ENCODE data around the gene AFDN.

GRCh38 chr6:167125449-167125952, 2.6 kb downstream of the CCR6 start:
- PRO-cap = no peak

GRCh38 chr6:167291630-167291926, 463 bp downstream of the UNC93A start:
- PRO-cap = no peak

DNA sequence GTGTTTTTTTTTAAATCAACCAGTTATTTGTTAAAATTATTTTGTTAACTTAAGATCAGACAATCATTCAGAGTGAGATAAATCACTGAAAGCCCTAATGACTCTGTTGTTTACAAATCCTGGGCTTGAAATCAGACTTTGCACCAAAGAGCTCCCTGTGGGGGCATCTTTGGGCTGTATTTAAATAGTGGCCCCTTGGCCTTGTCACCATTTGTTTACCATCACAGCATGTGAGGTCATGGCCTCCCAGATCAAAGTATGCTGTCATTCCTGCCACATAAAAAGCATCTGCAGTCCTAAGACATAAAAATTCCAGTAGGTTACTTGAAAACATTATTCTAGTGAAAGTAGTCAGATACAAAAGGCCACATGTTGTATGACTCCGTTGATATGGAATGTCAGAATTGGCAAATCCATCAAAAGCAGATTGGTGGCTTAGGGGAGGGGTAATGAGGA, 17.2 kb downstream of the TTLL2 start:
- PRO-cap = no peak

GRCh38 chr6:167494812-167495221, 169.9 kb downstream of the TTLL2 start:
- PRO-cap = no peak

- PRO-cap = no peak
Measured at GRCh38 chr6:167496167-167496616, 171.3 kb downstream of the TTLL2 start.

DNA sequence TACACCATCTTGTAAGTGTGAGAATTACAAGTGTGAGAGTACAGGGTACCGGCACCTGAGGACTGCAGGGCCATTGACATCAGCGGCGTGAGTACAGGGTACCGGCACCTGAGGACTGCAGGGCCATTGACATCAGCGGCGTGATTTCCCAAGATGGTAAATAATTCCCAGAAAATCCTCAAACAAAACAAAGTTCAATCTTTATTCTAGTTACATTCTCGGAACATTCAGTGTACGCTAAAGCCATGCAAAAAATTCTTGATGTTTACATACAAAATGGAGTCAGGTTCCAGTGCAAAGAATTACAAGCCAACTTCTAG, 172.5 kb downstream of the TTLL2 start:
- PRO-cap = no peak

- PRO-cap = no peak
Measured at GRCh38 chr6:167524450-167525052, 199.7 kb downstream of the TTLL2 start.

GRCh38 chr6:167731079-167731746, 95.5 kb upstream of the AFDN start:
- PRO-cap = no peak

- PRO-cap = no peak
Measured at GRCh38 chr6:167782556-167783035, 44.1 kb upstream of the AFDN start.

DNA sequence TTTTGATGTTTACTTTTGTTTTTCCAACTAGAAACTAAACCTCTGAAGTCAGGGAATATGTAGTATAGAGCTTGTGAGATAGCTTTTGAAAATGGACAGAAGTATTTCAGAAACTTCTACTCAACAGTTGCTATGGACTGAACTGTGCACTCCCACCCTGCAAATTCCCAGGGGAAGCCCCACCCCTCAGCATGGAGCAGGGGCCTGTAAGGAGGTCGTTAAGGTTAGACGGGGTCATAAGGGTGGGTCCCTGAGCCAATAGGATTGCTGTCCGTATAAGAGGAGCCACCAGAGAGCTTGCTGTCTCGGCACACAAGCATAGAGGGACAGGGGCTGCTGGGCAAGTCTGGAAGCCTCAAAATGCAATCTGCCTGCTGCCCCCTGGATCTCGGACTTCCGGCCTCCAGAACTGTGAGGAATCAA, 37.4 kb upstream of the AFDN start:
- PRO-cap = no peak

- PRO-cap = no peak
Measured at GRCh38 chr6:167790816-167792088, 35.5 kb upstream of the AFDN start.

DNA sequence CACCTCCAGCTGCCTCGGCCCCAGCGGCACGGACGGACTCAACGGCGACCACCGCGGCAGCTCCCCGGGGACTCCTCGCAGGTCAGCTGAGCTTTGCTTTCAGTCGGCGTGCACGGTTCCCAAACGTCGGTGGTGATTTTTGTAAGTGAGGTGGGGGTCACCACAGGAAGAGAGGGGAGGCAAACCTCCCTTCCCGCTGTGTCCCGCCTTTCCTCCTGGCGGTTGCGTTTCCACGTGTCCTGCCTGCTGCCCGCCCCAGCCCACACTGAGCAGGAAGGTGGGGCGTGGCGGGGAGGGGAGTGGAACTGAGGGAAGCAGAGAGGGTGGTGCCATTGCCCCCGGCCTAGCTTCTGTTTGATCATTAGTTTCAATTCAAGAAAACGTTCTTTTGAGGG, 30.1 kb upstream of the AFDN start:
- PRO-cap = no peak

DNA sequence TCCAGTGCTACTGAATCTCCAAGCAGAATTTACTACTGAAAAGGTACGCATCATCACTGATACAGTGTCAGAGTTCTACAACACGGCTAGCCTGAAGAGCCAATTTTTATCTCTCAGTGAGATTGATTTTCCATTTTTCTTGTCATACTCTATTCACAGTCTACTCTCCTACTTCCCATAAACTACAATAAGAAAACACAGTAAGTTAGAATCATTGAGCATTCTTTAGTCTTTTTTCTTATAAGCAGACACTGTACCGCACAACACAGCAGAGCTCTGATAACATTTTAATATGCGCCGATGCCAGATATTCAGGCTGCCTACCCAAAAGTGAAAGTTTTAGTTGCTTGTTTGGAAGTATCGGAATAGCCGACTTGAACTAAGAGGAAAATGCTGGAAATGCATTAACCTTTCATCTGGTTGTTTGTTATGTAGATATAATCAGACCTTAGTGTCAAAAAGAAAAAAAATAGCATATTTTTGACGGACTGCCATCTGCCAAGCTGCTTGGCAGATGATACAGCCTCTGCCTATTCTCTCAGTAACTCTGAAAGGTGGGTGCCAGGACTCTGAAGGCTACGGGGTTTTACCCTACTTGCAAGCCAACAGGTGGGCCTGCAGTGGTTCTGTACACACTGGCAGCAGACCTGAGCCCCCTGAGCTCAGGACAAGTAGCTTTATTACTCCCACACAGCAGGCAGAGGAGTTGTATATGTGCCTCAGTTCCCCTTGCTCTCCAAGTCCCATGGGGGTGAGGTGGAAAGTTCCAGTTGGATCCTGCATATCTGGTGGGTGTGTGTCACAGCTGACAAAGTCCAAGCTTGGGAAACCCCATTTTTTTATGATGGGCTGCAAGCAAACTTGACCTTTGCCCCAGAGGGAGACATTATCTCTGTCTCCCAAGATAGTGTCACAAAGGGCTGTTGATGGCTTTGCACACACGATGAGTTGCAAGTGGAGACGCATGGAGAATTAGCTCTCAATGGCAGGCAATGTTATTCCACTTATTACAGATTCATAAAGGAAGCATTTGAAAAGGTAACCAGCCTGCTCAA, 20.7 kb upstream of the AFDN start:
- PRO-cap = no peak

- PRO-cap = bidirectional peak, plus-strand start at chr6:167826884, minus-strand start at chr6:167826665
Measured at GRCh38 chr6:167826243-167827346, at the start of gene AFDN. AFDN (plus strand) TSS chr6:167826911.

- PRO-cap = no peak
Measured at GRCh38 chr6:167870167-167870738, 43.5 kb downstream of the AFDN start.

GRCh38 chr6:167970169-167971251, 27.0 kb upstream of the KIF25 start:
- PRO-cap = no peak

GRCh38 chr6:168035859-168036691, 38.6 kb downstream of the KIF25 start:
- PRO-cap = no peak

DNA sequence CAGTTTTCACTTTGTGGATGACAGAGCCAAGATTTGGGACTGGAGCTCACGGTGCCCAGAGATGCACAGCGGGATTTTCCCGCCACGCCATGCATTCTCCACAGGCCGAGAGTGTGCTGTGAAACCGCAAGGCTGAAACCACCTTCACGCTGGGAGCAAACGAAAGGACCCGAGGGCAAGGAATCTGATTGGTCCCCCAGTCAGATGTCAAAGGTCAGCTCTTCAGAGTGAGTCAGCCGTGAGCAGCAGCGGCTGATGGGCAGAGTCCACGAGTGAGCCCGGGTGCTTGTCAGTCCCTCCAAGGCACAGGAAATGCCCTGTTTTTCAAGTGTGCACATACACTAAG, 37.9 kb upstream of the FRMD1 start:
- PRO-cap = no peak

DNA sequence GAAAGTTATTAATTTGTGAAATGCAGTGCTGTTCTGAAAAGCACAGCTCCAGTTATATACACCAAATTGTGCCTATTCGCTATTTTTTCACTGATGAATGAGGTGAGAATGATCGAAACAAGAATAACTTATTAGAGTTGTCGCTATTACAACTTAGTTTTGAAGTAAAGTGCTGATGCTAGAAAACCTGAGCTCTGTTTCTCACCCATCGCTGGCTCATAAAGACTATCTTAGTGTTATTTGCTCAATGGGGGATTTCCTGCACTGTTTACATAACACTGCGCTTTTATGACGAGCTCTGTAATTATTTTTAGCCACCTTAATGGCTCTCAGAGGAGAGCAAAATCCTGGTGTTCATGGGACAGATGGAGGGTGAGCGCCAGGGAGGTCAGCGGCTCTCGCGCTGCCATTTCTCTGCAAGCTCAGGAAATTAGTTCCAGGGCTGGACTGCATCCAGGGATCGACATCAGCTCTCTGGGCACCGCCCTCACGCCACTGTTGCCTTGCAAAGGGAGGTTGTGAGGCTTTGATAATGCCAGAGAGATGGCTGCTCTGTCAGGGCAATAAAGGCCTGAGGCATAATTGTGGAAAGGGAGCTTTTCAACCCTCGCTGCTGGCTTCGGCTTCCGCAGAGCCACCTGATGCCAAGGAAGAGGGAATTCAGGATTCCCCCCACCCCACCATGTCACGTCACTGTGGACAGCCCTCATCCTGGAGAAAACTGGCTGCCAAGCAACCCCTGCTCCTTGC, 72.0 kb downstream of the DACT2 start:
- PRO-cap = no peak

DNA sequence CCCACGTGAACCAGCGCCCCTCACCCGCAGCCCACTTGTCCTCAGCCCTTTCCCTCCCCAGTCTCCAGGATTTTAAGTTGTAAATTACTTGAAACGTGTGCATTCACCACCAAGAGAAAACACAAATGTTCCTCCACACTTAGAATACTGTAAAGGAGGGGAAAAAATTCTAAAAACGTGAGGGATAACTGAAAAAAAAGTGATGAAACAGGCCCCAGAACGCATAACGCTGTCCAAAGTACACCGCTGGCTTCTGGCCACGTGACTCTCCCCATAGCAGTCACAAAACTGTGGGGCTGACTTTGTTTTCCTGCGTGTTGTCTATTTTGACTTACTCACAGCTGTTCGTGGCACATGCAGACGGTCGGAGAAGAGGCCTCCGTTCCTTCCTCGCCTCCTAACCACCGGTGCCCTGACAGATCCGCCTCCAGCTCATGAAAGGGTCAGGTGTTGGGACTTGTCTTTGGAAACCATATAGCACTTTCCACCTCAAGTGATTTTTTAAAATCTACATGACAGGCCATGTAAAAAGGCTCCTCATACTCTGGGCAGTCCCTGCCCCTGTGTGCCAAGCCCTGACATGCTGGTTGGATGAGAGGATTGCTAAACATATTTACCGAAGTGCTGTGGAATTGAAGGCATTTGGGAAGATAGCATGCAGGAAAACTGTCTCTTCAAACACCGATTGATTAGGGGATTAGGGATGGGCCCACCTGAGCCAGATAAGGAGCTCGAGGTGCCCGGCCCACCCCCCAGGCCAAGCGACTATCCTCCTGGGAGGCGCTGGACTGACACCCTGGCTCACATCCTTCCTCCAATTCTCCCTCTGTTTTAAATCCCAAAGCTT, 54.9 kb downstream of the DACT2 start:
- PRO-cap = no peak

All from ascending aorta (tissue), 1 donor.